Transverse colon (tissue), 4 donors: ENCODE data around the gene ADH7.

DNA sequence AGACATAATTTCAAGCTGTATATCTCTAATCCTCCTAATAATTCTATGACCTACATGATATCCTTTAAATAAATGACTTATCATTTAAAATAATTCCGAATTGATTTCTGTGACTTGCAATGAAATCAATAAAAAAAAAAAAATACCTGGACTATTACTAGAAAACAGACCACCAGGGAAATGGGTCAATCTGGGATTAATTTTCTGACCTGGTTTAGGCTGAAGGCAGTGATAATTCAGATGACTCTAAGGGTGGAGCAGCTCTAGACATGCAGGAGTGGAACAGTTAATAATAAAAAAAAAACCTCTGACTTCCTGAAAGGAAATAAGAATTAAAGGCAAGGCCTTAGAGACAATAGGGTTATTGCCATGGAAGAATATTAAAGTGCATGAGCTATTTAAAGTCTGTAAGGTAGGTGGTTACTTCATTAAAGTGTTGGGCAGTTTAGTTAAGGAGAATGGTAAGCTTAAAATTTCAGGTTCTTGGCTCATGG lies 14.5 kb upstream of the ADH5 start:
- PRO-cap, result unidirectional peak, plus-strand start at position 298 of the sequence
- RAMPAGE, long total RNA, 4 experiments, result no peak in any of the 4 experiments

- PRO-cap, result no peak
- RAMPAGE, long total RNA, 4 experiments, result no peak in any of the 4 experiments
Observed at GRCh38 chr4:99435137-99435486, at the start of gene ADH7. ADH7 (minus strand) TSS chr4:99435342.

DNA sequence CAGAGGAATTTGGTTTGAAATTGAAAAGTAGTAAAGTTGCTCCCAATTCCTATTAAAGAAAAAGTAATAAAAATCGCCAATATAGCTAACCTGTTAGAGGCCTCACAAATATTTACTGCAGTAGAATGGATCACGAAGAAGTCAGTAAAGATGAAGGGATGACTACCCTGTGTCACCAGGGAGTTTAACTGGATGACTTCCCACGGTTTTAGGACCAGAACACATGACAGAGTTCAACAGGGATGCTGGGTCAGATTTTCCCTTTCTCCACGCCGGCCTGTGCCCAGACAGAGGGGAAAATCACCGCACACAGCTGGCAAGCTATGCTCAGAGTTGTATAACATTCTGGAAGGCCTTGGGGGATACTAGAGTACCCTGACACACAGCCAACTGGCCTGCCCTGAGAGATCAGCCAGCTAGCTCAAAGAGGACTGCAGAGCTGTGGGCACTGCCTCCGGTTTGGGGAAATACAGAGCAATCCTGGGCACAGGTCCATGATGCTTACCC lies 15.0 kb downstream of the C4orf54 start:
- PRO-cap, result no peak
- RAMPAGE, long total RNA, 4 experiments, result no peak in any of the 4 experiments

DNA sequence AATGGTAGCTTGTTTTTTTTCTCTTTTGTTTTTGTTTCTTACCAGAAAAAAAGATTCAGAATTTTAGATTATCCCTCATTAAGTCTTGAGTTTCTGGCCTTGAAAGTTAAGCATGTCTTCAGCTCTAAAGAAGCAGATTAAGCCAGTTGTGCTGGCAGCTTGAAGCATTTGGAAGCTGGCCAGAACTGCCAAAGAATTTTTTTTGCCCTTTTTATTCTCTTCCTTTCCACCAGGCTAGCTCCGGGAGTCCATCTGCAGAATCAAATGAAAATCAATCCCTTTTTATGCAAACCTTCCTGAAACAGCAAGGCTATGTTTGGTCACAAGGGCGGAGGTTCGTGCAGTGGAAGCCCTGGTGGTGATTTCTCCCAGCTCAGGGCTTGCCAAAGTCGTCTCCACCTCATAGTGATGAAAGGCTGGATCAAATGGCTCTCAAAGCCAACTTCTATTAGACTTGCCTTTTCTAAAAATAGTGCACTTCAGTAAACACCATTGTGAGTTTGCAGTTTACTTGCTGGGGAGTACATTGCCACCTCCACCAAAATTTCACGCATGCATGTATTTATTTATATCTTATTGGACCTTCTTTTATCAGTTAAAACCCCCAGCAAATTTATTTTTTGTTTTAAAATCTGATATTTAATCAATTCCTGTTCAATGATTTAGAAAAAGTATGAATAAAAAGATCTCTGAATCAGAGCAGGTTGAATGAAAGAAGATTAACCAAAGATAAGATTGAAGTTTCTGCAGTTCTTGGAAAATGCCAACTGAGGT lies 21.7 kb upstream of the C4orf54 start:
- PRO-cap, result no peak
- RAMPAGE, long total RNA, 4 experiments, result no peak in any of the 4 experiments

GRCh38 chr4:99828432-99828752 lies 11.8 kb downstream of the DAPP1 start:
- PRO-cap, result no peak
- RAMPAGE, long total RNA, 4 experiments, result no peak in any of the 4 experiments

DNA sequence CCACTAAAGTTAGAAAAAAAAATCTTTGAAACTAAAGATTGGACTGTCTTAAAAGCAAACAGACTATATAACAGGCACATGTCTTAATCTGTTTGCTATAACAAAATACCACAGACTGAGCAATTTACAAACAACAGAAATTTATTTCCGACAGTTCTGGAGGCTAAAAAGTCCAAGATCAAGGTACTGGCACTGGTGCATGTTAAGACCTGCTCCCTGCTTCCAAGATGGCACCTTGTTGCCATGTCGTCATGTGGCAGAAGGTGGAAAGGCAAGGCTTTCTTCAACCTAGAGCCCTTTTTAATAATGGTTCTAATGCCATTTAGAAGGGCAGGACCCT lies 72.0 kb upstream of the H2AZ1 start:
- PRO-cap, result no peak
- RAMPAGE, long total RNA, 4 experiments, result no peak in any of the 4 experiments

- PRO-cap, result no peak
- RAMPAGE, long total RNA, 4 experiments, result no peak in any of the 4 experiments
Observed at GRCh38 chr4:101275175-101275595, 72.1 kb downstream of the PPP3CA start.

DNA sequence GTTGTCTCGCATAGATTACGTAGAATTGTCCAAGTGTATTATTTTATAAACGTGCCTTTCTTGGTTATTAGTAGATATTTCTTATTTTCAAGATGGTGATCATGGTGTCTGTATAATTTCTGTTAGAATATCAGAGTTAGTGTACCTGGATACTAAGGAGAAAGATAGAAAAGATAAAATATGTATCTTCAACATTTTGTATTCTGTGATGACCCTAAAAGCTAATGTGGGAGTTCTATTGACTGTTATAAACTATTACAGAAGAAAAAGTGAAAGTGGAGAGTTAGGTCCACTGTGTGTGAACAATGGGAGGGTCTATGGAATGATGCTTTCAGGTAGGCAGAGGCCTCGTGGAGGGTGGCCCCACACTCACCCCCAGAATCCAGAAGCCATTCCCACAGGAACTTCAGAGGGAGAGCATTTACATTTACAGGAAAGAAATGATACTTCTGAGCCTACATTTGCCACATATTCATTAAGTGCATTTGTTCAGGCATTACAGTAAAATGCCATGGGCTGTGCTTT lies 40.2 kb downstream of the NFKB1 start:
- PRO-cap, result no peak
- RAMPAGE, long total RNA, 4 experiments, result start-site peak on the plus strand in 1 of 4 experiments, centred at position 248 of the sequence, 5 reads per replicate

- PRO-cap, result no peak
- RAMPAGE, long total RNA, 4 experiments, result start-site peak on the plus strand in 1 of 4 experiments, at chr4:102594625-102594979 at its widest, 12 reads per replicate
Observed at GRCh38 chr4:102594717-102595272, 93.6 kb downstream of the NFKB1 start.

GRCh38 chr4:102639447-102640146 lies 121.2 kb downstream of the MANBA start:
- PRO-cap, result no peak
- RAMPAGE, long total RNA, 4 experiments, result no peak in any of the 4 experiments

DNA sequence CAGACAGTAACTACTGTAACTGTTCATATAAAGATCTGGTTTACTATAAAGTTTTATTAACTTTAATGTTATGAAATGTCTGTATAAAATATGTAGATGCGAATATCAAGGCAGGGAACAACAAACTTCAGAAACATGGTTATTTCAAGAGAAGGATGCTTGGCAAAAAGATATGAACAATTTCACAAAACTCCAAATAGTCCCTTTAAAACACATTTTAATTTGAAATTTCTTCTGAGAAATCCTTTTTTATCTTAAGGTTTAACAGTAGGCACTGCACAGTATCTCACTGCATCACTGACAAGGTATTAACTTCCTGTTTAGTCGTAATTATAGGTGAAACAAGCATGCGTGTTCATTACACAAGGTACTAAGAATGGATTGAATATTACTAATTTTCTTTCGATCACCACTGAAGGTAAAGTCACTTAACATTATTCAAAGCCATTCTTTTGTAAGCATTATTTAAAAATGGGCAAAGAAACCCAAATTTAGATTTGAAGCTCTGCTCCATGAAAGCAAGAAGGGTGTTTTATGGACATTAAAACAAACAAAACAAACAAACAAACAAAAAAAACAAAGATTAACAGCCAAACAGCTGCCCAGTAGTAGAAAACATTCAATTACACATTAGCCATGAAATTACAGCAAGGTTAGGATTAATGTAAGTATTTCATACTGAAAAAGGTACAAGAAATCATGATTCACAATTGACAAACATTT lies 7.0 kb downstream of the UBE2D3 start:
- PRO-cap, result no peak
- RAMPAGE, long total RNA, 4 experiments, result no peak in any of the 4 experiments

GRCh38 chr4:102825464-102826458 lies 1.6 kb downstream of the UBE2D3 start:
- PRO-cap, result bidirectional peak, plus-strand start at chr4:102825863, minus-strand start at chr4:102825806
- RAMPAGE, long total RNA, 4 experiments, result no peak in any of the 4 experiments

DNA sequence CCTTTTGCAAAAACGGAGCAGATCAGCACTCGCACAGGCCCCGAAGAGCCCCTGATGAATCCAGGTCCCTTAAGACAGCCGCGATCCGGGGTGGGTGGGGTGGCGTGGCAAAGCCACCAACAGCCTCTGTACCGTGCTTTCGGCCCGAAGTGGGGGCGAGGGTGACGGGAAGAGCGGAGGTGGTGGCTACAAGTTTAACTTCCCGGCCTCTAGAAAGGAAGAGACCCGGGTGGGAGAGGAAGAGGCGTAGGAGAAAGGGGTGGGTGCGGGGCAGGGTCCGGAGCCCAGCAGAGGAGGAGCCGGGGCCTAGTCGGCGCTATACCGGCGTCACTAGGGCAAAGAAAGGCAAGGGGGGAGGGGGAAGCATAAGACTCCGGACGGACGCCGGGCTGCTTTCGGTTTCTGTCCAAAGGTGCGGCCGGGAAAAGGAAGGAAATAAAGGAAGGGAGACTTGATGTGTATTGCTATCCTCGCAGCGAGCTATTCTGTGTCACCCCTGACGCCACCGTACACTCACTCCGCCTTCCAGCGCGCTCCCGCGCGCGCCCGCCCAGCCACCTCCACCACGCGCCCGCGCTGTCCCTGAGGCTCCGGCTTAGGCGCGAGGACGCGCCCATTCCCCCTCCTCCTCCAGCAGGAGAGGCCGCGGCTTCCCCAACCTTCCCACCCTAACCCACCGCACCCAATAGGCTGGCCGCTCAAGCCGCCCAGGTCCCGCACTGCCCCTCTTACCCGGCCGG lies 545 bp downstream of the UBE2D3 start:
- PRO-cap, result bidirectional peak, plus-strand start at position 368 of the sequence, minus-strand start at position 487 of the sequence
- RAMPAGE, long total RNA, 4 experiments, result start-site peak on the minus strand in 3 of 4 experiments, centred at positions 60 to 222 of the sequence, 48 to 573 reads per replicate

DNA sequence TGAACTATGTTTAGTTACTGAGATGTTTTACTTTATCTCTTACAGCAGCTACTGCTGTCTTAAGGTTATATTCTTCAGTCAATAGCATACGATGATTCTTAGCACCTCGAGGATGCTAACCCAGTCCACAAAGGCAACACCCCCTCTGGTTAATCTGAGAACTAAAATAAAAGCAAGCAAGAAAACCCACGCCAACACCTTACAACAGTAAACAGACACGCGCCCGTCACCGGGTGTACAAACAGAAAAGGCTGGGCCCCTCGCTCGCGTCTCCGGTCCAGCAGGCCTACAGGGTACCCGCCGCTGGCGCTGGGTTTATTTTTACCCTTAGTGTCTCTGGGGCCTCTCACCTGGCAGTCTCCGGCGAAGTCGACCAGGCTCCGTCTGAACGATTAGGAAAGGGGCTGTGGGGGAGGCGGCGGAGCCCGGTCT lies 711 bp downstream of the SLC9B2 start:
- PRO-cap, result no peak
- RAMPAGE, long total RNA, 4 experiments, result no peak in any of the 4 experiments

DNA sequence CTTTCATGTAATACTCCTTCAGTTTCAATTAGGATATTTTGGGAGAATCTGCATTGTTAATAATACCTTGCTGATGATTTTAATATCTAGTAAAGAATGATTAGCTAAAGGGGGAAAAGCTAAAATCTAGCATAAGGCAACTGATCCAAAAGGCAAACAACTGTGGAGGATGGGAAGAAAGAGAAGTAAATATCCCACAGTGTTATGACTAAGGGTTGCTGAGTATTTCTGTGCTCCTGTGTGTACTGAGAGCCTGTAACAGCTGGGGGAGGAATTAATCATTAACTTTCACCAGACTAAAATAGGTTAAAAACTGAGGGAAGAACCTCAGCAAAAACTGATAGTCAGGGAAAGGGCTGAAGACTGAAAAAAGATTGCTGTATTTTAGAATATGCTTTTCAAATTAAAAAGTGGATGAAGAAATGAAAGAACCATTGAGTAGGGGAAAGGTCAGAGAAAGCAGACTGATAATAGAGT lies 365.9 kb downstream of the CXXC4 start:
- PRO-cap, result no peak
- RAMPAGE, long total RNA, 4 experiments, result no peak in any of the 4 experiments

DNA sequence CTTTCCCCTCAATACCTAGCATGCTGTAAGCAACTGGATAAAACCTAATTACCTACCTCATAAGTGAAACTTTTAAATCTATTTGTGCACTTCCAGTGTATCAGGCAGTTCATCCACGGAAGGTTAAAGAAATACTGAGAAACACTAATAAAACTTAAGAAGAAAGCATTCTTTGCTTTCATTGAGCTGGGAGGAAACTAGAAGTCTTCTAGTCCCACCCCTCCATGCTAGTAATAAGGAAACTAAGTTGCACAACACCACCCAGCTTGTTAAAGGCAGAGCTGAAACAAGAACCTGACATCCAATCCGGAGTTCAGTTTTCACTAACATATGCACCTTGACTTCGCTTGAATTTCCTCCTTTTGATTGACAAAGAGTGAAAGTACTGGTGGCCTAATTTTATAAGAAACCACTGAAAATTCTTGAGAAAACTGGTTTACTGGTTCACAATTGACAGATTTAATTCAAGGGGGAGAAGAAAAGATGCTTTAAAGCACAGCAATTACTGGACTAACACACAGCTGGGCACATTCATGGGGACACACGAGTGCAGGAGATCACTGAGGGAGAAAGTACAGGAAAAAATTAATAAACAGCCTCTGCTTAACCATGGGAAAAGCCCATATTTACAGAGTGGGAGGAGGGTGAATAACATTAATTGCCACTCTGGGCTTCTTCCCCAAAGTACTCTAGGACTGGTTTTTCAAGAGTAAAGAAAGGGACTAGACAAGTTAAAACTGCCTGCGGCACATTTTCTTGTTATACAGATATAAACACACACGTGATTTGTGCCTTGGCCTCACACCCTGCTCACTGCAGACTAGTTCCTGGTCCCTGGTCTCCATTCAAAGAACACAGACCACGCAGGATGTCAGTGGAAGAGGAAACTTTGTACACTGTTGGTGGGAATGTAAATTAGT lies 179.9 kb upstream of the TET2 start:
- PRO-cap, result bidirectional peak, plus-strand start at position 300 of the sequence, minus-strand start at position 226 of the sequence; bidirectional peak, plus-strand start at position 830 of the sequence, minus-strand start at position 815 of the sequence
- RAMPAGE, long total RNA, 4 experiments, result no peak in any of the 4 experiments

GRCh38 chr4:105147021-105148257 lies 763 bp downstream of the TET2 start:
- PRO-cap, result unidirectional peak, minus-strand start at chr4:105147790
- RAMPAGE, long total RNA, 4 experiments, result no peak in any of the 4 experiments

- PRO-cap, result no peak
- RAMPAGE, long total RNA, 4 experiments, result no peak in any of the 4 experiments
Observed at GRCh38 chr4:105465901-105466363, 7.9 kb downstream of the PPA2 start.

DNA sequence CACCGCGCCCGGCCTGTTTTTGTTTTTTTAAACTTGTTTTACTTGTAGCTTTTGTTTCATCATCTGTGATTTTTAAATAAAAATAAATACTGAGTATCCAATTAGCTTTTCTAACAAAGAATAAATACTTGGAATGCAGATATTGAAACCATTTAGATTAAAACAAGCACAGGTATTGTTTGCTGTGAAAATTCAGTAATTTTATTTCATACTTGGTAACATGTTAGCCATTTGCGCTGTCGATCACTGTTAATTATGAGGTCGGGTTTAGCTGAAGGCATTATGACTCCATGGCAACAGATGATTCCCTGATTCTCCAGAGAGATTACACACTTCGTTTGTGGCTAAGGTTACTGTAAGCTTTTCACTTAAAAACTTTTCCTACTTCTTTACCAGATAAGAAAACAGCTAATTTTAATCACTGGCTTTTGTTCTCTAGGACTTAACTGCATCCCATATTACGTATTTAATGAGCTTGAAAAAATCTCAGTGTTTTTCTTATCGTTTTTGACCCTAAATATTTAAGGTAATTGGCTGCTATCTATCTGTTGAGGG lies 2.0 kb downstream of the GSTCD start:
- PRO-cap, result no peak
- RAMPAGE, long total RNA, 4 experiments, result no peak in any of the 4 experiments

DNA sequence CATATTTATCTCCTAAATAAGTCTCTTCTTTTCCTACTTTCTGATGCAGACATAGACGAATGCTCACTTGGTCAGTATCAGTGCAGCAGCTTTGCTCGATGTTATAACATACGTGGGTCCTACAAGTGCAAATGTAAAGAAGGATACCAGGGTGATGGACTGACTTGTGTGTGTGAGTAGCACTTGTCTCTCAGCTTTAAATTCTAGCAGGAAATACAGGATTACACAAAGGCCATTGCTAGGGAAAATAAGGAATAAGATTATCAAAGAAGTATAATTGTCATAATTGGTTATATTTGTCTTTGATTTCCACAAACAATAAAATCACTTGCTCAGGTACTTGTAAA lies 45.2 kb downstream of the NPNT start:
- PRO-cap, result no peak
- RAMPAGE, long total RNA, 4 experiments, result no peak in any of the 4 experiments